Measurements from ENCODE around the genes ADAT1 and CLEC3A.

DNA sequence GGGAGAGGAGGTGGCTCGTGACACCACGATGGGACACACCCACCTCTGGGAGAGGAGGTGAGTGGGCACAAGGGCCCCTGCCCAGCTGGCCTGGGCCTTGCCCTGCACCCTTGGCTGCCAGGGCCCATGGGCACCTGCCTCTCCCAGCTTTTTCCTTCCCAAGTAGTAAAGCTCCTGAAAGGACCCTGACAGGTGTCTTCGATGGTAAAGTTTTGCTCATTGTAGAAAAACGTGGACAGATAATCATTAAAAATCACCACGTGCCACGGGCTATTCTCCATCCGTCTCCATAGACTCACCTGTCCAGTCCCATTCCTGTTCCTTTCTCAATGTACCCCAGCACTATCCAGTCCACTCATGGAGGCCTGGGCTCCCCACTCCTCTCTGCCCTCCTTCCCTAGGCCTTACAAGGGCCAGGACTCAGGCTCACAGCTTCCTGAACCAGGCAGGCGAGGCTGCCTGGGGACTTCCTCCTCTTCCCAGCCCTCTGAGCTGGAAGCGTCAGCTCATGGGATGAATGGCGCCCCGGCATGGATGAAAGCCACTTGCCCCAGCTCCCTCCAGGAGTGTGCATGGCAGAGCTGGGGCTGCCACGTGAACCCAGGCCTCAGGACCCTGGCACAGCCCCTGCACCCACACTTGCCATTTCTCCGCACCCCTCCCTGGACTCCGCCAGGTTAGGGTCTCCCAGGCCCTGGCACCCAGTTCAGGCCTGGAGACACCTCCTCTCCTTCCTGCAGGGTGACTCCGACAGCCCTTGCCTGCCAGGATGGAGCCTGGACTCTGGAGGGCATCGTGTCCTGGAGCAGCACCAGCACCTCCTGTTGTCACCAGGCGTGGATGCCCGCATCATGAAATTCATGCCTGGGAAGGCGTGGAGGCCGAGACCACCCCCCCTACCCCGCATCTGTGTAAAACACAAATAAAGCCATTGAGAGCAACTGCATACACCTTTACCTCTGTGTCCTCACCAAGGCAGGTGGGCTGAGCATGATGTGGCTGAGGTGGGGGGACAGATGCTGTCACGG lies 8.8 kb downstream of the CTRB1 start:
- RRBS = no CpG with 5 or more reads among the region's 22 CpGs

- RRBS = 4% methylated on average over 48 of the region's 107 CpGs
These were observed 502 bp downstream of the BCAR1 start for GRCh38 chr16:75250656-75251587.

- RRBS = no CpG with 5 or more reads among the region's 3 CpGs
These were observed 45.3 kb upstream of the BCAR1 start for GRCh38 chr16:75296562-75297193.

- RRBS = no CpG with 5 or more reads among the region's 5 CpGs
These were observed 20.8 kb downstream of the CFDP1 start for GRCh38 chr16:75412381-75412962.

DNA sequence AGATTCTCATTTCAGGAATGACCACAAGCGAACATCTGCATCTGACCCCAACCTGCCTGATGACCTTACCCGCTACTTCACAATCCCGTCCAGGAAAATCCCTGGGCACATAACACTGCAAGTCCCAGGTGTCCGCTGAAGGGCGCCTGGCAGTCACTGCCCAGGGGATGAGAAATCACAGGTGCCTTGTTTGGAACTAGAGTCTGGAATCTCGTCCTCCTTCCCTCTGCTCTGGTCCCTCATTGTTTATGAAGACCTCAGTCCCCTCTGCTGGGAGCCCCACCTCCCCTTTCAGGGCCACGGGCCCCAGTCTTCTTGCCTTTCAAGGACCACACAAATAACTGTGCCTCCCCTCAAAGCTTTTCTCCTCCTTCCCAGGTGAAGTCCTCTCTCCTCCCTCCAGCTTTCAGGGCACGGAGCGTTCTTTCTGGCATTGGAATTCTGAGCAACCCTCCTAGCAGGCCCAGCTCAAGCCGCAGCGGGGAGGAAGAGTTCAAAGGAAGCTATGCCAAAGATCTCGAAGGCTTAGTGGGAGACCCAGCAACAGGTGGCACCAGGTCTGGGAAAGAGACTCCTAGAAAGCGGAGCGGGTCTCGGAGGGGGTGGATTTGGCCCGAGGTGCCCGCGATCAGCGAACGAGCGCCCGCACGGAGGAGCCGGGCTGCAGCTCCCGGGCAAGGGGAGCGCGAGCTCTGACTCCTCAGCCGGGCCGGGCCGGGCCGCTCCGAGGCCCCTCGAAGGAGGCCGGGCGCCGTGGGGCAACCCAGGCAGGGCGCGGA lies 19.6 kb downstream of the CHST5 start:
- RRBS = no CpG with 5 or more reads among the region's 38 CpGs

DNA sequence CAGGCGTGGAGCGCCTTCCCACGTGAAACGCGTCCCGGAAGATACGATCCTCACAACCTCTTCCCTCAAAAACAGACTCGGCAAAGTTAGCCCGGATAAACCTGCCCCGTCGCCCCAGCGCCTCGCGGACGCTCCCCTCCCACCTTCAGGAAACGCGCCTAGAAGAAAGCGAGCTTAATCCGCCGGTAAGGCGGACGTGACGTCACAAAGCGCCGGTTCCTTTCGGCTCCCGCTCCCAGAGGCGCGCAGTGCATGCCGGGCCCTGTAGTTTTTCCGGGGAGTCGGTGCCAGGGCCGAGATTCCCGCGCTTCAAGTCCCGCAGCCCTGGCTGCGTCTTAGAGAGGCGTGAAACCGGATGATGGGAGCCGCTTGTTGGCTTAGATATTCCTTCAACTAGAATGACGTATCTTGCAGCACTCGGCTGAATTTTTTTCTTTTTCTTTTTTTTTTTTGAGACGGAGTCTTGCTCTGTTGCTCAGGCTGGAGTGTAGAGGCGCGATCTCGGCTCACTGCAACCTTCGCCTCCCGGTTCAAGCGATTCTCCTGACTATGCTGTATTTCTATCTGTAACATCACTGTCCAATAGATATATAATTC lies at the start of gene ADAT1:
Gene ADAT1, minus strand, starts transcription at position 187 of the 597 bp plus-strand sequence.
- RRBS = 3% methylated on average over 33 of the region's 49 CpGs

GRCh38 chr16:75648833-75649195 lies 1.2 kb downstream of the TERF2IP start:
- RRBS = no CpG with 5 or more reads among the region's 22 CpGs

- RRBS = no CpG with 5 or more reads among the region's 13 CpGs
These were observed 134.4 kb upstream of the CPHXL start for GRCh38 chr16:75860611-75861221.

DNA sequence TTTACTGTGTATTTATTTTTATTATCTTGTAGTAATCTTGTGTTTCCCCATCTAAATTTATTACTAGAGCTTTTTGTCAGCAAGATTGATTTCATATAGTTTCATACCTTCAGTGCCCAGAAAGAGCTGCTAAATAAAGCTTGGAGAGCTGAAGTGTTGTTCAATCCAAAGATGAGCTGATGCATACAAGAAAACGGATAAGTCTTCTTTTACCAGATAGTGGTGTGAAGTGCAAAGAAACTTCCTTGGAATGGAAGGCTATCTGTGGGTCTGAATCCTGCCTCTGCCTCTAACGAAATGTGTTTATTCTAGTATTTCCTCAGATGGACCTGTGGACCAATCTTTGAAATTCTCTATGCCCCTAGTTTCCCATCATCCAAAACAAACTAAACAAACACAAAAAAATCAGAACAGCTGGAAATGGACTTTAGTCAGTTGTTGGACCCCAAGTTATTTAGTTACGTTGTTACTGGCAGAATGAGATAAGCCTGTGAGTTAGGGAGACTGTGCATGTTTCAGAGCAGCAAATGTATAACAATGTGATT lies 254.9 kb downstream of the CNTNAP4 start:
- RRBS = no CpG with 5 or more reads among the region's 3 CpGs

- RRBS = no CpG with 5 or more reads among the region's 2 CpGs
These were observed 1.5 kb downstream of the MON1B start for GRCh38 chr16:77192437-77192989.

DNA sequence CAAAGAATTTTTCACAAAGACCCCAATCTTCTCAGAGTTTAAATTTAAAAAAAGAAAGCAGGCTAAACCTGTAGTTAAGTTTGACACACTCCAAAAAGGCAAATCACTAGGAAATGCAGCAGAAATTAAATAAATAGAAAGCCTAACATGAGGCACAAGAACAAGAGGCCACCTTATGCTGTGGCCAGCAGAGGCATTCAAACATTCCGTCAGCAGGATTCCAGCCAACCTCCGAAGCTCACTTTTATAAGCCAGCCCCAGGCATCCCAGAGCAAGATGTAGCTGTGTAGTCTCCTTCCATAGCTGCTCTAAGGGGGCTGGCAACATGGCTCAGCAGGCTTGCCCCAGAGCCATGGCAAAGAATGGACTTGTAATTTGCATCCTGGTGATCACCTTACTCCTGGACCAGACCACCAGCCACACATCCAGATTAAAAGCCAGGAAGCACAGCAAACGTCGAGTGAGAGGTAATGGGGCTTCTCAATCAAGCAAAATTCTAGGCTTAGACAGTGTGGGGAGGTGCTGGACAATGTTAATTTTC lies at the start of gene CLEC3A:
Gene CLEC3A, plus strand, starts transcription at position 274 of the 541 bp plus-strand sequence.
- RRBS = no CpG with 5 or more reads among the region's 4 CpGs

GRCh38 chr16:78505387-78505967 lies 406.0 kb downstream of the WWOX start:
- RRBS = 80% methylated on average over 1 of the region's 8 CpGs

- RRBS = 94% methylated on average over 3 of the region's 23 CpGs
These were observed 406.7 kb downstream of the WWOX start for GRCh38 chr16:78505968-78506728.

- RRBS = no CpG with 5 or more reads among the region's 11 CpGs
These were observed 418.0 kb downstream of the WWOX start for GRCh38 chr16:78517472-78517819.

DNA sequence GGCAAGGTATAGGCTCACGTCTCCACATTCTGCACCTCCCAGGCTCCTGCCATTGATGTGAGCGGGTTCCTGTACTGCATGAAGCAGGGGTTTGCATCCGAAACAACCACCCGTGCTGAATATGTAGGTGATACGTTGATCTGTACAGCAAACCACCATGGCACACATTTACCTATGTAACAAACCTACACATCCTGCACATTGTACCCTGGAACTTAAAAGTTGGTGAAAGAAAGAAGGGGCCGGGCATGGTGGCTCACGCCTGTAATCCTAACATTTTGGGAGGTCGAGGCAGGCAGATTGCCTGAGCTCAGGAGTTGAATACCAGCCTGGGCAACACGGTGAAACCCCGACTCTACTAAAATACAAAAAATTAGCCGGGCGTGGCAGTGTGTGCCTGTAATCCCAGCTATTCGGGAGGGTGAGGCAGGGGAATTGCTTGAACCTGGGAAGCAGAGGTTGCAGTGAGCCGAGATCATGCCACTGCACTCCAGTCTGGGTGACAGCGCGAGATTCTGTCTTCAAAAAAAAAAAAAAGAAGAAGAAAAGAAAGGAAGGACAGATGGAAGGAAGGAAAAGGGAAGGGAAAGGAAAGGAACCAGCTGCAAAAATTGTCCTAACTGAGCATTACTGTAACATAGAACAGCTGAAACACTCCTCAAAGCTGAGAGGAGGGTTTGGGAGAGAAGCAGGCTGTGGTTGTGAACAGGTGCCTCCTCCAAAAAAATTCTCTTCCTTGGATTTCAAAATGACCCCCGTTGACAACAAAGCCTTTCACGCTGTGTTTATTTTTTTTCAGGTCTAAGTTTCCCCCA lies 541.2 kb downstream of the WWOX start:
- RRBS = no CpG with 5 or more reads among the region's 18 CpGs

- RRBS = no CpG with 5 or more reads among the region's 5 CpGs
These were observed 584.4 kb downstream of the WWOX start for GRCh38 chr16:78683855-78684256.

DNA sequence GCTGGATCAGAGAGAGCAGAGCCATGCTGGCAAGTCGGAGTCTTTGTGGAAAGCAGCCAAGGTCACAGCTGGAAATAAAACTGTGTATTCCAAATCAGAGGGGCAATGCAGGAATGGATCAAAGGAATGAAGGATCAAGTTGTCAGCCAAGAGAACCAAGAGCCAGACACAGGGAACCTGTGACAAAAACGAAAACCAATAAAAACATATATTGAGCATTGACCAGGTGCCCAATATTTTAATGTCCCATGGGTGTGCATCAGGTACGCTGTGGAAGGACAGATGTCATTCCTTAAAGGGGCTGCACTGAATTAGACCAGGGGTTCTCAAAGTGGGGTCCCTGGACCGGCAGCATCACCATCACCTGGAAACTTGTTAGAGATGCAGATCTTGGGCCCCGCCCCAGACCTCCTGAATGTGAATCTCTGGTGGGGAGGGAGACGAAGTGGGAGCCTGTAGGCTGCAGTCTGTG lies 596.2 kb downstream of the WWOX start:
- RRBS = no CpG with 5 or more reads among the region's 6 CpGs

DNA sequence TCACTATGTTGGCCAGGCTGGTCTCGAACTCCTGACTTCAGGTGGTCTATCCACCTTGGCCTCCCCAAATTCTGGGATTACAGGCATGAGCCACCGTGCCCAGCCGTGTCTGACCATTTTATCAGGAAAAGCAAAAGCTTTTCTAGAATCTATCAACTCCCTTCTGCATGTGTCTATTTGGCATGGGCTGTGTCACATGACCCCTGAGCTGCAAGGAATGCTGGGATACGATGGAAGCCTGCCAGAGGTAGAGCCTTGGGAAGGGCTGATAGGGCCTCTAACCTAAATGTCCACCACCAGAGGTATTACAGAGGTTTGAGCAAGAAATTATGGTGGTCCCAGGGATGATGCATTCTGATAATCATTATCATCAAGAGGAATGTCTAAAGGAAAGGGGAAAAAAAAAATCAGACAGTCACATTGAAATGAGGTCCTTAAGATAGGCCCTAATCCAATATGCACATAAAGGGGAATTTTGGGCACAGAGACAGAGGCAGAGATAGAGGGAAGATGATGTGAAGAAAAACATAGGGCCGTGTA lies 616.3 kb downstream of the WWOX start:
- RRBS = no CpG with 5 or more reads among the region's 5 CpGs

DNA sequence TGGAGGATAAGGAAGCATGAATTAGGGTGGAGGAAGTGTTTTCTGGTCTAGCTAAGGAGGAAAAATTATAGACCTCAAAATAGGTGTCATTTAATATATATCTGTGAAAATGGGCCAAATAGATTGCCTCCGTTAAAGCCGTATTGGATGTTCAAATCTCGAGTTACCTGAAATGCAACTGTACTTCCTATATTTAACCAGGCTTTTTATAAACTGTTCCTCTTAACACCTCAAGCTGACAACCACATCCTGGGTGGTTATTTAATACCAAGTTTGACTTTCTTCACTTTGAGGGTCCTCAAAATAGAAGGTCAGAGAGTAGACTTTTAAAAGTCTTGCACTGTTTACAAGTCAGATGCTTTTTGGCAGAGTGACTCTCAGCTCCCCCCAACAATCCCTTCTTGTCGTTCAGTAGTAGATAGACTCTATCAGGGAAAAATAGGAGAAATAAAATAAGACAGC lies 650.2 kb downstream of the WWOX start:
- RRBS = no CpG with 5 or more reads among the region's 4 CpGs

All from islet of Langerhans (tissue), 1 donor.